H4 (cell line): ENCODE measurements around a stretch of chr22.

- RAMPAGE, long total RNA = no peak
Observed at GRCh38 chr22:32533601-32534289, 59.1 kb downstream of the FBXO7 start.

- RAMPAGE, long total RNA = no peak
Observed at GRCh38 chr22:32542485-32543536, 68.2 kb downstream of the FBXO7 start.

DNA sequence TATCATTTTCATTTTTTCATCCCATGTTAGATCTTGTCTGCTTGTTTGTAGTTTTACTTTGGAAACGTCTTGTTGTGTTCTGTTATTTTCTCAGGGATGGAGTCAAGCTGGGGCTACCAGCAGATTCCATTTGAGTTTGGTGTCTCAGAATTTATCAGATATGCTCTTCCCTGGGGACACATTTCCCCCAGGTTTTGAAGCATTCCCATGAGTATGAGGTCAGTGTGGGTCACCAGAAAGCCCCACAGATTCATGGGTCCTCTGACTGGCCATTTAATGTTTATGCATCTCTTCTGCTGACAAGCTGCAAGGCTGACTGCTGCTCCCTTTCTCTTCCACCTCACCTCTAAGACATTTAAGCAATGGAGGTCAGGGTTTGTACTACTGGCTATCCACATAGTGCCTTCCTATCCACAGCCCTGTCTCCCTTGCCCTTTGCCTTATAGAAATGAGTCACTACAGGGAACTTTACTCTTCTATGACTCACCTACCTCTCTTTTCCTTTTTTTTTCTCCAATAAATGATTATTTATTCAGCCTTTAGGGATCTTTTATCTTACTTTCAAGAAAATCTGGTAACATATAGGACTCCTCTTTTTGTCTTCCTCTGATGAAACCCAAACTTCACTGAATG is 106.1 kb upstream of the TIMP3 start:
- RAMPAGE, long total RNA = no peak

DNA sequence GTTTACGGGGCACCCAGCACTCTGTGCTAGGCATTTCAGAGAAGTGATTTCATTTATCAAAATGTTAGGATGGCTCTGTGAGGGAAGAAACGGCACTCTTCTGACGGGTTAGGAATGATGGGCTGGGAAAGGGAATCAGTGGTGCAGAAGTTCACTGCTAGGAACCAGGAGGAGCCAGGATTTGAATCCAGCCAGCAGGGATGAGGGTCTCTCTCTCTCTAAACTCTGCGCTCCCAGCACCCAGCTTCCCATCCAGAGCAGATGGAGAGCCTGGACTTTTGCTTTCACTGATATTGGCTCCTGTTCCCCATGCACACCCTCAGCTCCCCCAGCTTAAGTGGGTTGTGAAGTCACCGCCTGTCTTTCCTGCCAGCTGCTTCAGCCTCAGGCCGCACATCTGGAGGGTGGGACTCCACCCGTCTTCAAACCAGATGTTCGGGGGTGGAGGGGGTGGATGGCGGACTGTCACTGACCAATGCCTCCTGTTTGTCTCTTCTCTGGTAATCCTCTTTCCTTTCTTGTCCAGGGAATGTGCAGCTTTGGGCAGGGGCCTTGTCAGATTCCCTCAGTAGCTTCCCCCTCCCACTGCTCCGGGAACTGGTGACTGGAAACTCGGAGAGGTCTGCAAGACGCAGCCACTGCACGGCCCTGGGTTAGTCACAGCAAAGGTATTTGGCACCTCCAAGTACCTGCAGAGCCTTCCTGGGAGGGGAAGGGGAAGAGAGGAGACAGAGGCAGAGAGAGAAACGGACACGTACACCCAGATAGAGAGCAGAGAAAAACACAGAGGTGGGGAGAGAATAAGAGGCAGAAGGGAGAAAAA is 56.3 kb upstream of the TIMP3 start:
- RAMPAGE, long total RNA = no peak

GRCh38 chr22:32860158-32860546 is 58.6 kb downstream of the TIMP3 start:
- RAMPAGE, long total RNA = no peak

DNA sequence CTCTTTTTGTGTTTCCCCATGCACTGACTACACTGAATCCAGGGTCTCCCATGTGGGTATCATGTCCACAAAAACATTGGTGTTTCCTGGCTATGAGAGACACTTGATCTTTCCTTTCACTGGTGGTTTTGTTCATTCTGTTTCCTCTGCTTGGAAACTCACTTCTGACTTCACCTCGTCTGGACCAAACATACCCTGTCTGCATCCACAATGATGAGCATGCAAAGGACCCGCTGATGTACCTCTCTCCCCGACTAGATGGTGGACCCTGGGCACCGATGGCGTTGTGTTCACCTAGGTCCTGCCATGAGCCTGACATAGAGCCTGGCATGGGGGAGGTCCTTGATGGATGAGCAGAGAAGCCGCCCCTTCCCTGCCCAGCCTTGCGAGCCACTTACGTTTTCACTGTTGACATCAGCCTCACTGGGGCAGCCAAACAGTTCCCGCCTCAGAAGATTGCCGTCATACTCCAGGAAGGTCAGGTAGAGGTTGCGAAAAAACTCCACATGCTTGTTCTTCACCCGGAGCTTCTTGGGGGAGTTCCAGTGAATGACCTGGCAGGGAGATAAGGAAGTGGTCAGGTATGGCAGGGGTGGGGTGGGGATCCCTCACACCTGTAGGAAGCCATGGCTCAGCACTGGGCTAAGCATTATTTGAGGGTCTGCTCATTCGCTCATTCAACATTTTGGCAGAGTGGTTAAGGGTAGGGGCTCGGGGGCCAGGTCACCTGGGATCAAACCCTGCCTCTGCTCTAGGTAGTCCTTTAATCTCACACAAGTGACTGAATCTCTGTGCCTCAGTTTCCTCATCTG is 279.3 kb upstream of the SYN3 start:
- RAMPAGE, long total RNA = no peak

- RAMPAGE, long total RNA = no peak
Observed at GRCh38 chr22:33563781-33564190, 356.5 kb downstream of the LARGE1 start.

GRCh38 chr22:33571928-33572490 is 348.3 kb downstream of the LARGE1 start:
- RAMPAGE, long total RNA = no peak

- RAMPAGE, long total RNA = no peak
Observed at GRCh38 chr22:33869865-33870276, 50.4 kb downstream of the LARGE1 start.

DNA sequence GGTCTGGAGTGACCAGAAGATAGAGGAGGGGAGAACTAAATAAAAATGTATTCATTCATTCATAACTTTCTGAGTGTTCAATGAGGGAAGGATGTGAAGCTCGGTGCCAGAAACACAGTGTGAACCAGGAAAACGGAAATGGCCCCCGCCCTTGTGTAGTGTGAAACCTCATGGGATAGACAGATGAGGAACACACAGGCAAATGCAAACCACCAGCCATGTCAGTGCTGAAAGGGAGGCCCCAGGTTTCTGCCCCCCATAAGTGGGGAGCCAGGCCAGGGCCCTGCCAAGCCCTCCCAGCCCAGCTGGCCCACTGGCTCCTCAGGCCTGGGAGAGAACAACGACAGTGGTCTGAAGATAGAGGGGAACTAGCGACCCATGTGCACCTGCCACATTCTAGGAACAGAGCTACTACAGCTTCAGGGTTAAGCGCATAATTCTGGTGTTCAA is 30.5 kb downstream of the LARGE1 start:
- RAMPAGE, long total RNA = no peak

DNA sequence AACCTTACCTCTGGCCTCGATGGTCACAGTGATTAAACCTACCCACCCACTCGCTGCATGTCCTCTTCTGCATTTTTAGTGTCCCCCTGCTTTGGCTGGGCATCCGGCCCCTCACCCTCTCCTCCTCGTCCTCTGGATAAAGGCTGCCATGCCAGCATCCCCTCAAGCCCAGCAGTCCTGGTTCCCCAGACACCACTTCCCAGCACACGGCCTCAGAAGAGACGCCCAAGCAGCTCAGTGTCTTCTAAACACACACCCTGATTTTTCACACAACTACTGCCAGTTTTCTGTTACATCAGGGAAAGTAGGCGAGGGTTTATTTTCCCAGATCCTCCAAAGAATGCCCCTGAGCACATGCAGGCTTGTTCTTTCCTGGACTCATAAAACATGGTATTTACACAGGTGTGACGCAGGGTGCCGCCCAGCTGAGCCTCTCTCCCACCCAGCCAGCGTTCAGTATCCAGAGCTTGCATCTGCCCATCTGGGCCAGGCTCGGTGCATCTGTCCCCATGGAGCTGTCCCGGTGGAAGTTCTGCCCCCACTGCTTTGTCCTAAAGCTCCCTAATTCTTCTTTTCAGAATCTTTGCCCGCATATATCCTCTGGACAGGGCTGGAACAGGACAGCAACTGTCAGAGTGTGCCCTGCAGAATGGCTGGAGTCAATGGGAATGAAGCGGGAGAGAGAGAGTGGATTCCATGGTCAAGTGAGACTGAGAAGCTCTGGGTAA is 44.9 kb upstream of the ISX start:
- RAMPAGE, long total RNA = no peak

DNA sequence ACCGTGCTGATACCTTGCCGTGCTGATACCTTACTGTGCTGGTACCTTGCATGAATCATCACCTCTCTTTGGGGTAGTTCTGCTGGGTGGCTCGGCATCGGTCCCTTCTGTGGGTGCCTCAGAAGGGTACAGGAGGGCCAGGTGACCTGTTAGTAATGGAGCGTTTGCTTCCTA is 17.0 kb downstream of the TOM1 start:
- RAMPAGE, long total RNA = no peak

DNA sequence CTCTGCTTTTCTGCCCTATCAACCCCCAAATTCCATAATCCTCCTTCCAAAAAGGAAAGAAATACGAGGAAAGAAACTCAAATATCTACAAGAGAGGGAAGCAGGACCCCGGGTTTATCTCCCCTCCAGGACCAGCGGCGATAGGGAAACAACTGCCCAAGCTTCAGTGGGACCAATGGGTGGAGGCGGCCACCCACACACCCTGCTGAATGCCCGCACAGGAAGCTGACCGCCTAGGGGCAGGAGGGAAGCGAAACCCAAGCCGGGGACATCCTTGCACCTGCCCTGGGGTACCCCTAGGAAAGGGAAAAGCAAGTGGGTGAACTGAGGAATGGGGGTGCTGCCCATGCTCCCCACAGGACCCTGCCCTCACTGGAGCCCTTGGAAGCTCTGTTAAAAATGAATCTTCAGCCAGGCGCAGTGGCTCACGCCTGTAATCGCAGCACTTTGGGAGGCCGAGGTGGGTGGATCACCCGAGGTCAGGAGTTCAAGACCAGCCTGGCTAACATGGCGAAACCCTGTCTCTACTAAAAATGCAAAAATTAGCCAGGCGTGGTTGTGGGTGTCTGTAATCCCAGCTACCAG is 27.5 kb upstream of the HMOX1 start:
- RAMPAGE, long total RNA = no peak

GRCh38 chr22:35486230-35486649 is 54.4 kb upstream of the RASD2 start:
- RAMPAGE, long total RNA = no peak

GRCh38 chr22:35525260-35525770 is 15.3 kb upstream of the RASD2 start:
- RAMPAGE, long total RNA = no peak

GRCh38 chr22:35582336-35582668 is 34.8 kb downstream of the MB start:
- RAMPAGE, long total RNA = no peak

DNA sequence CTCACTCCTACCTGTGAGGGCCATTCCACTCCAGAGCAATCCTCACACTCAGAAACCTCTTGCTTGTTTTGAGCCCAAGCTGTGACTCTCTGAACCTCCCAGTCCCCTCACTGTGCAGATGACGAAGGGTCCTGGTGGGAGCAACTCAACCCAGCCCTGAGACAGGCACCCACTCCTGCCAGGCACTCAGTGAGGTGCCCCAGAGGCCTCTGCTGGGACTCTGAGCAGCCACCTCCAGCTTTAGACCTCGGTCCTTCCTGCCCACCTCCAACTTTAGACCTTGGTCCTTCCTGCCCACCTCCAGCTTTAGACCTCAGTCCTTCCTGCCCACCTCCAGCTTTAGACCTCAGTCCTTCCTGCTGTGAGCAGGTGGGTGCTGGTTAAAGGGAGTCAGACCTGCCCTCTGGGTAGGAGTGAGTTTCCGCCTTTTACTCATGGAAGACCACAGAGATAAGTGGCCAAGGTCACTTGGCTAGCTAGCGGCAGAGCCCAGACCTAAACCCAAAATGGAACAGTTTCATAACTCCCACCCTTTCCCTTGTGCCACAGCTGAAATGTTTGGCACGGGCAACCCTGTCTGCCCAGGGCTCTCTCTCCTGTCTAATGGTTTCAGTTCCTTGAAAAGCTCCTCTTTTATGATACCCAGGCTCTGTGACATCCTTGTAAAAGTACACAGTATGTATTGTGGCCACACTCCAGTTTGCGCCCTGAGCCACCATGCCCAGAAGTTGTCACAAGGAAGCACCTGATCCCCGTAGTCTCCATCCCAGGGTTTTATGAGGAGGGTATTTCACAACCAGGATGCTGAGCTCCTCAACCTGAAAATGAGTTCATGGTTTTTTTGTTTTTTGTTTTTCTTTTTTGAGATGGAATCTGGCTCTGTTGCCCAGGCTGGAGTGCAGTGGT is 5.3 kb downstream of the MB start:
- RAMPAGE, long total RNA = no peak

DNA sequence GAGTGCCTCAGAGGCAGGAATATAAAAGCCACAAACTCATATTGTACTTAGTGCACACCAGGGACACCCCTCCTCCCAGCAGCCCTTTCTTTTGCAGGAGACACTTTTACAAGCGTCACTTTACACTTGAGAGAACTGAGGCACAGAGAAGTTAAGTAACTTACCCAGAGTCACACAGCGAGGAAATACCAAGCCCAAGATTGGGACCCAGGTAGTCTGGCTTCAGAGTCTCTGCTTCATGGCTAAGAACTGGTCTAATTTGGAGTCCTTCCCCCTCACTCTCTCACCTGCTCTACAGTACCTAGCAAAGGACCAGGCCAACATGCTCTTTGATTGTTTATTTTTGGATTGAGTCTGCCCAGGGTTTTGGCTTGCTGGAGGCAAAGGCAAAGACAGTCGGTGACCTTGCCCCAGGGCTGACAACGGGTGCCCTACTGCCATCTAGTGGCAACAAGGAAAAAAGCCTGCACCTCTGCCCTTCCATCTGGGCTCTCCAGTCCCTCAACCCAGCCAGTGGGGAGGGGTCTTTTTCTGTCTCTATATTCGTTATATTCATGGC is 6.0 kb upstream of the MB start:
- RAMPAGE, long total RNA = no peak

GRCh38 chr22:35638360-35639124 is 9.7 kb upstream of the APOL6 start:
- RAMPAGE, long total RNA = no peak

GRCh38 chr22:35766719-35767369 is 49.2 kb downstream of the APOL5 start:
- RAMPAGE, long total RNA = no peak